Sternocleidomastoid (tissue), 1 donor: ENCODE measurements around a stretch of chr1.

DNA sequence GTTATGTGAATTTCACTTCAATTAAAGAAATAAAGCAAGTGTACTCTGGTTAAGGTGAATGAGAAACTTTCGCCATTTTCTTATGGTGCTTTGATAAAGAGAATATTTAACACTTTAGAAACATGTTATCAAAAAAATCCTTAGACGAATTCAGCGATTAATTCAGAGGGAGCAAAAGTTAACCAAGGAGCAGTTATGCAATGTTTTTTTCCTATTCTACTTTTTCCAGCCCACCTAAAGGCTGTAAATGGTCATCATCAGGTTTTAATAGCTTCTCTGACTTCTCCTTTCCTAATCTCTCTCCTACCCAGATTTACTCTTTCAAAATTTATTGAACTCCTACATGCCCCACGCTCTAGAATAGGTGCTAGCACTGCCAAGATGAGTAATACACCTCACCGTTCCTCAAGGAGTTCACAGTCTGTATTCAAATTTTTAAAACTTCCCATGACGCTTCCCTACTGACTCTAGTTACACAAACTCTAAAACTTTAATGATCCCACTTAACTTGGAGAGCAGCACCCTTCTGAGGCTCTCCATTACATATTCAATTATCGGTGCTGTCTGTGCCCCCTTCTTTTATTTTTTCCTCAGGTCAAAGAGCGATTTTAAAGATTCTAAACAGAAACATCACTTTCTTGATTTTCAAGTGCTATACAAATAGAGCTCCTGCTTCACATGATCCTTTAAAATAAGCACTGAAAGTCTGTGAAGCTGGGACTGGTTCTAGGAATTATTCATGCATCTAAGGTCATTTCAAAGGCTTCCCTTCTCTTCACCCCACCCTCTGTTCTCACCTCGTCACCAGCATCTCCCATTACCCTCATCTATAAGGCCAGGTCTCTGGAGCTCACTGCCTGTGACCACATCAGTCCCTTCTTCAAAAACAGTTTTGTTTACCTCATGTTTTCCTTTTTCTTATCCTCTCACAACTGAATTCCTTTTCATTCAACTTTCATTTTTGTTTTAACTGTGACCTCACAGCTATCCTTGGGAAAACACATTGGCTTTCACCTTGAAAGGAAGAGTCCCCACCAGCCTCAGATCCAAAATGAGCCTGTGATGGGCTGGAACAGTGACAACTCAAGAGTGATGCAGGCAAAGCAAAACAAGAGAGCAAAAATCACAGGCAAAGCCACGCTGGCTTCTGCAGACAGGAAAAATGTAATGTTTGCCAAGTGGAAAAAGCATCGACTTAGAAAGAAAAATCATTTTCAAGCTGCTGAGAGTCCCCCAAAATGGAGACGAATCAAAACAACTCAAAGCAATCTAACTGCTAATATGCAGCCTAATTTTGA is 51.4 kb downstream of the ALG14 start:
- PRO-cap = no peak

GRCh38 chr1:95043201-95043701 is 29.5 kb downstream of the ALG14 start:
- PRO-cap = no peak

DNA sequence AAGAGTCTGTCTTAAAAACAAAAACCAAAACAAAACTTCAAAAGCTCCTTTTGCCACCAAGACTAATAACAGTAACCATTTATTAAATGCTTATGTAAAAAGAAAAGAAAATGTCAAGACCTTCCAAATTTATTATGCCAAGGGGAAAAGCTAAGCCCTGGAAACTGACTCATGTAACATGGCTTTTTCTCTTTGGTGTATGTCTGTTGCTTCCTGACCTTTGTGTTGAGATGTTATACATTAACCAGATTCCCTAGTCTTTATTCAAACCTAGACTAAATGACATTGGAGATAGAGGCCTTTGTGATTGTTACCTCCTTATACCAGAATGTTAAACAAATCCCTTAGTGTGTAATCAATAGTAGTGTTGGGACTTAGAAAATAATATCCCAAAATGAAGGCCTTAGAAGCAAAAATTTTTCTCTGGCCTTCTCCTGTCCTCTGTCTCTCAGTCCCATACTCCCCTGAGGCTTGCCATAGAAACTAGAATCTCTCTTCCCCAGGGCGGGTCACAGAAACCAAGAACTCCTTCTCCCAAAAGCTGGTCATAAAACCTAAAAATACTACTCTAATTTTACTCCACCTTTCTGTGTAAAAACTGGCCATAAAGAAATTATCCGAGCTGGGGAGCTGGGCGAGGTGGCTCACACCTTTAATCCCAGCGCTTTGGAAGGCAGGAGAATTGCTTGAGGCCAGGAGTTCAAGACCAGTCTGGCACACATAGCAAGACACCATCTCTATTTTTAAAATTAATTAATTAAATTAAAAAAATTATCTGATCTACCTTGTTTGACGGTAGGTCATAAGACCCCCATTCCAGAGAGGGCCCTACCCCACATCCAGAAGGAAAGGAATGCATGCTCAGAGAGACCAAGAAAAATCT is 3.2 kb downstream of the ALG14 start:
- PRO-cap = no peak

DNA sequence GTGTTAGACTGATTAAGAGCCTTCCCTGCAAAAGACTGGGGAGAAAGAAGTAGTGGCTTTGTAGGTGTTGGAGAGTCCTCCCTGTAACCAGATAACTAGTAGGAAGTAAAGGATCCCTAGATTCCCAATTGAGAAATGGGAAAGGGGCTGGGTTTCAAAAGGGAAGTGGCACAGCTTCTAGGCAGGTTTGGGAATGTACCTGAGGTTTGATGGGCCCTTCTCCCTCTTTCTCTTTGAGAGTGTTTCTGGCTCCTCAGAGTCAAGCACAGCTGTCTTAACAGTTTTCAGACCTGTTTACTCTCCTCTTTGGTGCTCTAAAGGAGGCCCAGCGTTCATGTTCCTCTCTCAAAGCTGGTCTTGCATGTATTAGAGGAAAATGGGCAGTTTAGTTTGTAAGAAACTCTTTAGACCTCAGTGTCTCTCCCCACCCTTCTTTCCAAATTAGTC is 2.3 kb downstream of the TLCD4 start:
- PRO-cap = no peak

DNA sequence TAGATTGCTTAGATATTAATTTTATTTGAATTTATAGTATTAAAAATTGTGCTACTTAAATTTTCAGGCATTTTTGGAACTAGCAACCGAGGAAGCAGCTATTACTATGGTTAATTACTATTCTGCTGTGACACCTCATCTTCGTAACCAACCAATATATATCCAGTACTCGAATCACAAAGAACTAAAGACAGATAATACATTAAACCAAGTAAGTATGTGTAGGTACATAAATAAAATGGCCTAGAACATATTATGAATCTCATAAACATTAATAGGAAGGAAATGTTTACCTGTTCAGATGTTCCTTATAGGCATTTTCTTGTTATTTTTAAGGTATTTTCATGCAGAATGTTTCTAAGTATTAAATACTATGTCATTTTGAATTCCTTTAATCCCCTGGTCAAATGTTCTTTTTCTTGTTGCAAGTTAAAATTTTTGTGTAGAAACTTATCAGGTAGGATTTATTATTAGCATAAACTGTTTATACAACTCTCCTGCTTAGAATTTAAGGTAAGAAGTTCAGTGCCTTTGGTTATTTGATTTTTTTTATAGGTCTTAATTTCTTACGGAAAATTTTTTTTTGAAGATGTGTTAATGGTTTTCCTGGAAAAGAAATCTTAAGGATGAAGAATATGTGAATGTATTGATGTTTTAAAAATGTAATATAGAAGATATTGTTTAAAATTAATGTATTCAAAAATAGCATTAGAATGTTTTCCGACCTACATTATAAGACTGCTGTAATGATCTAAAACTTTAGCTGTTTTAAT is 49.2 kb downstream of the PTBP2 start:
- PRO-cap = no peak

- PRO-cap = no peak
Observed at GRCh38 chr1:96962991-96963451, 241.4 kb downstream of the PTBP2 start.

DNA sequence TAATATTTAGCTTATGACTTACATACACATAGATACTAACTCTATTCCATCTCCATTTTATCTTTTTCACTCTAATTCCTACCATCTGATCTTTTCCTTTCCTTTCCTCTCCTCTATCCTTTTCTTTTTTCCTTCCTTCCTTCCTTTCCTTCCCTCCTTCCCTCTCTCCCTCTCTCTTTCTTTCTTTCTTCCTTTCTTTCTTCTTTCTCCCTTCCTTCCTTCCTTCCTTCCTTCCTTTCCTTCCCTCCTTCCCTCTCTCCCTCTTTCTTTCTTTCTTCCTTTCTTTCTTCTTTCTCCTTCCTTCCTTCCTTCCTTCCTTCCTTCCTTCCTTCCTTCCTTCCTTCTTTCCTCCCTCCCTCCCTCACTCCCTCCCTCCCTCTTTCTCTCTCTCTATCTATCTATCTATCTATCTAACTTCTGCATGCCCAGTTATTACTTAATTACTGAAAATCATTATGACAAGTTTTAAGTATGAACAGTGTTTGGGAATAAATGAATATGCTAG is 409.0 kb downstream of the PTBP2 start:
- PRO-cap = no peak

DNA sequence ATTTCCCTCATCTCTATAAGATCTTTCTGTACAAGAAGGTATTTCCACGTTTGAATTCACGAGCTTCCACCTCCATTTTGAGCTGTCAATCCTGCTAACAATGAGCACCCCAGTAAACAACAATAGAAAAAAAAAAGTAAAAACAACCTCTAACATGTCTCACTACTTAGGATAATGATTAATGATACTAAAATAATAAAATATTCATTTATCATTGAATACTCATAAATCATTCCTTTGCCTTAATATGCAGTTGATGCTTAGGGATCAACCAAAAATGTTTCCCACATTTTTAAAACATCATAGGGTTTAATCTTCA is 509.5 kb downstream of the DPYD start:
- PRO-cap = no peak

DNA sequence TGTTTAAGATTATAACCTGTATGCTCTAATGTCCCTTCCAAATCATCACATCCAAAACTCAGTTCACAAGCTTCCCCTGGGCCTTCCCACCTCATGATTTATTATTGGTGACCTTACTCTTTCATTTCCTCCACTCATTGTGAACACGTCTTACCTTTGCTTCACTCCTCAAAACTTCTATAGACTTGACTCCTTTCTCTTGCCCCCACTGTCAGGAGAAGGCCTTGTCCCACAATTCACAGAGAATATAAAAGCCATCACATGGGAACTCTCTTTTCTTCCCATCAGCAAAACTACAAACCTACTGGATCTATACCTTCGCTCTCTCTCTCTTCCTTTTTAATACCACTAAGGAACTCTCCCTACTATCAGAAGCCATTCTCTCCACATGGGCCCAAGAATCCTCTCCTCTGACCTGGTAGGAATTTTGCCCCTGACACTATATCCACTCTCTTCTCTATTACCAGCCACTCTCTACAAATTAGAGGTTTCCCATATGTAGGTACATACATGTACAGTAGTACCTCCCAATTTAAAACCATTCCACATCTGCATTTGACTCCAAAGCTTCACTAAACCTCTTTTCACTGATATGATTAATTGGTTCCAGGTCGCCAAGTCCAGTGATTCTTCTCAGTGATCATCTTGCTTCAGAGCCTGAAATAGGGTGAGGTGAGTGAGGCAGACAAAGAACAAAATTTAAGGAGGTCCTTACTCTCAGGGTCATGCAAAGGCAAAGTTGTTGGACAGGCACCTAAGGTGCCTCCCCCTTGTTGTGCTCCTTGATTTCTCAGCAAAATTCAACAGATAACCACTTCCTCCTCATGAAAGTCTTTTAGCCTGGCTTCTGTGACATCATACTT is 365.2 kb downstream of the DPYD start:
- PRO-cap = no peak

DNA sequence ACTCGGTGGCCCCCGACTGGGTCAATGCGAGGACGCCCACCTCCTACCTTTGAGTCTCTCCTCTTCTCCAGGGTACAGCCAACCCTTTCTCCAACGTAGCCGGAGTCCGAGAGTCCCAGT is 255 bp upstream of the SNX7 start:
- PRO-cap = no peak

DNA sequence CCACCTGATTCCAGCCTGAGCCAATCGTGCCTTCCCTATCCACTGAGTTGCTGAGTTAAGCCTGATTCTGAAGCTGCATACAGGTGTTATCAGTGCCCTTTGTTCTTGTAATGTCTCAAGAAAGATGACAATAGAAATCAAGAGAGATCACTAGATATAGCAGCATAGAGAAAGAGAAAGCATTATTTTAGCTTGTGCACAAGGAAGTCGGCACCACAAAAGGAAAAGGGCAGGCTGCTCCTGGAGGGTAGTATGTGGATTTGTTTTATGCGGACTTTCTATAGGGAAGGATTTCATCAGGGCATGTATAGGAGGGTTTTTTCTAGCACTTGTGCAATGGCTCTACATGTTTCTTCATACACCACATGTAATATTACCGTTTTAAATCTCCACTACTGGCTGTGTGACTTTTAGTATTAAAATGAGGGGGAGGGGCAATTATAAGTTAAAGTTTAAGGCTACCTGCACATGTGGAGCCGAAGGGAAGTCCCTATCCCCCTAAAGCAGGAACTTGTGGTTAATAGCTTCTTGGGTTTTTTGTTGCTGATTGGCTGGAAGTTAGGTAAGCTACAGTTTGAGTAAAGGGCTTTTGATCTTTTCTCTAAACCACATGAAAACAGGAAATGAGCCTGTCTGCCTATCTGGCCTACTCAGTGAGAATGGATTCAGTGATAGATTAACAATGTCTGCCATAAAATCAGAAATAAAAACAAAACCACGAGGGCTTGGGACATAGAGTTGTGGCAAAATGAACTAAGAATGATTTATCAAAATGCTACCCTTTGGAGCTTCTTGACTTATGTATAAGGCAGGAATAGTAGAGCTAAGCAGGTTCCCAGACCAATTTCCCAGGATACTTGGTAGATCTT is 133.3 kb downstream of the PLPPR5 start:
- PRO-cap = no peak

DNA sequence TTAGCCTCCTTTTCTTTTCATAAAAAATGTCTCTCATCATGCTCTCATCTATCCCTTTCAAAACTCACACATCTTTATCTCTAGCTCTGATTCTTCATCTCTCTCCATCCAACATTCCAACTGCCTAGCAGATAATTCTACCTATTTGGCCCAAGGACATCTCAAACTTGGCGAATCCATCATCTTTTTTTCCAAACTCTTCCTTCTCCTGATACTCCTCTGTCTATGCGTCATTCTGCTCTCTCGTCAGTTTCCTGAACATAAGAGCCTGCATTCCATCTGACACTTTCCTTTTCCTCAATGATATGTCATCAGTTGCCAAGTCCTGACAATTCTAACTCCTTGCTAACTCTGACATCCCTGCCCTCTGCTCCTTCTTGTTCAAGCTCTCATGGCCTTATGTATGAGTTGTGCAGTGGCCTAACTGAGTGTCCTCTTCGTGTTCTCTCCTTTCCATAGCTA is 11.2 kb downstream of the PALMD start:
- PRO-cap = no peak

- PRO-cap = no peak
Observed at GRCh38 chr1:99704290-99704969, 58.5 kb downstream of the PALMD start.

GRCh38 chr1:99759743-99760080 is 6.7 kb downstream of the FRRS1 start:
- PRO-cap = no peak

DNA sequence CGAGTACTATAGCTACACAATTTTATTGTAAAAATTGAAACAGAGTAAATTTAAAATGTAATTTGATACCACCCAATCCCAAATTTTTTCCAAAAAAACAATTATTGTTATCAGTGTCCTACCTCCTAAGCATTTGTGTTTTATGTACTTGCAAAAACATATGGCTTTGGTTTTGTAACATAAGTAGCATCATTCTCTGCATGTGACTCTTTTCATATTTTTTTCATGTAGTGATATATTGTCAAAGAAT is 12.3 kb upstream of the FRRS1 start:
- PRO-cap = no peak

DNA sequence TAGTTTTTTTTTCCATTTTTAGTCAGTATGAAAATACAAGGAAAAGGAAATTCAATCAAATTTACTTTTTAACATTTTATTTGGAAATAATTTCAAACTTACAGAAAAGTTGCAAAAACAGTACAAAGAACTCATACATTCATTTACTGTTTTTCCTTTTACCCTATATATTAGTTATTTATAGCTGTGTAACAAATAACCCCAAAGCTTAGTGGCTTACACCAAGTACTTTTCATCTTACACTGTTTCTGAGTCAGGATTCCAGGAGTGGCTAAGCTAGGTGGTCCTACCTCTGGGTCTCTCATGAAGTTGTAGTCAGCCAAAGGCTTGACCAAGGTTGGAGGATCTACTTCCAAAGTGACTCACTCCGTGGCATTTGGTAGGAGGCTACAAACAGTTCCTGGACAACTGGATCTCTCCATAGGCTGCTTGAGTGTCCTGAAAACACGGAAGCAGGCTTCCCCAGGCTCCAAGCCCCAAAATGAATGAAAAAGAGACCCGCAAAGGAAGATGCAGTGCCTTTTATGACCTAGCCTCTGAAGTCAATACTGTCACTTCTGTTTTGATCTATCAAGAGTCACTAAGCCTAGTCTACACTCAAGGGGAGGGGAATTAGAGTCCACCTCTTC is 1.2 kb upstream of the MFSD14A start:
- PRO-cap = unidirectional peak, plus-strand start at position 479 of the sequence

DNA sequence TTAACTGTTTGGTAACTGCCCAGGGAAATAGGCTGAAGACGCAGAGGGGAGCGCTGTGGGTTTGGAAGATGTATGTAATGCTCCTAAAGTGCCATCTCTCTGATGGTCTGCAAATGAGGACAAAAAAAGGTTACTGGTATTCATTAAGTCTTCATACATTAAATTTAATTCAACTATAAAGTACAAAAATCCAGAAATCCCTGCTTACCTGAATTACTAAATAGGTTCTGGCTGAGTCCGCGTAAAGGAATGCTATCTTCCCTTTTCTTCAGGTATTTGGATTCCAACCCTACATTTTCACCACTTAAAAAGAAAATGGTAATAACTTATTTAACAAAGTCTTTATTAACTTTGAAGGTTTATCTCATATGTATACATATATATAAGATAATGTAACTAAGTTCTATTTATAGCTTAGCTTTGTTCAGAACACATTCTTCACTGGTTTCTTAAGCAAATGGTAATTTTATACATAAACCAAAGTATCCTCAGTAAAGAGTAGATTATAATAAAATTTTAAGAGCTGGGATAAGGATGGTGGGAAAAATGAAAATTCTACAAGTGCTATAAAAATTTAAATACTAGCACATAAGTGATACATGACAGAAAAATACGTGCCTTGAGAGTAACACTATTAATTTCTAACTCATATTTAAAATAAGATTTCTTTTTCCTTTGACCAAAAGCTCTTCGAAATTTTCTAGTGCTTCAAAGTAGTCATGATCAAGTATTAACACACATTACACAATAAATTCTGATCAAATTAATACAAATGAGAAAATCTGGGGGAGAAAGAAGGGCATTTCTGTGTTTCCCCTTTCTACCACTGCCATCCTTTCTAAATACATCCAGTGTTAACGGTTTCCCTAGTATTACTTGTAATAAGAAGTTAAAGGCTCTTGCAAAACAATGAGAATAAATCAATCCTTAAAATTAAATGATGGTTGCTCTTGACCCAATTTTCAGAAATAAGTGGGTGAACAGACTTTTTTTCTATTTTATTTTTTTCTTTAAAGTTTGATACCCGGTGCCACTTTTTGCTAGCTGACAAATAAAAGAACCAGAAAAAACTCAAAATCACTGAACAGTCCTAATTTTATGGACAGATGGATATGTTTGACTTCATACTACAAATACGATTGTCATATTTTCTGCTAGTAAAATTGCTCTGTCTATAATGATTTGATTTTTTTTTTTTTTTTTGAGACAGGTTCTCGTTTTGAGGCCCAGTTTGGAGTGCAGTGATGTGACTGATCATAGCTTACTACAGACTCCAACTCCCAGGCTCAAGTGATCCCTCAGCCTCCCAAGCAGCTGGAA is 46.9 kb downstream of the SASS6 start:
- PRO-cap = no peak

- PRO-cap = no peak
Observed at GRCh38 chr1:100350871-100351025, 1.6 kb upstream of the CDC14A start.

- PRO-cap = no peak
Observed at GRCh38 chr1:100412879-100413590, 60.7 kb downstream of the CDC14A start.

DNA sequence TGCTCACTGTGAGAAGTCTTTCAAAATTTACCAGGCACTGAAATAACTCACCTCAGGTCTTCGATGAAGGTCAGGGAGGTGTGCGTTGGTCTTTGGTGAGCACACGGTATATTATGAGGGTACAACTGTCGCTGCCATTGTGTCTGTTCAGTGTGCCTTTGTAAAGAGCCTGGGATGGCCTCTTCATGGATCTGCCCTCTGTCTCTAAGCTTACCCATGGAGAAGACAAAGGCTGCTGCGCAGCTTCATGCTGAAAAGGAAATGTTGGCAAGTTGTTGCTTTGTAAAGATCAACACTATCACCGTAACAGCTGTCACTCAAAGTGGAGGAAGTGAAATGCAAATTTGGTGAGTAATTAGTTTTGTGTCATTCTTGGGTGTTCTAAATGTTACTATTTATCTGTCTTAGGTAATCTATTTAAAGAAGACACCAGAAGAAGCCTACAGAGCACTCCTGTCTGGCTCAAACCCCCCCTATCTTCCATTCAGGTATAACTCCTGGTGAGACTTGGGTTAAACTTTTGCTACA is 71.6 kb downstream of the CDC14A start:
- PRO-cap = no peak